Measurements from ENCODE around the genes MARCHF3, C5orf63 and CTXN3.

DNA sequence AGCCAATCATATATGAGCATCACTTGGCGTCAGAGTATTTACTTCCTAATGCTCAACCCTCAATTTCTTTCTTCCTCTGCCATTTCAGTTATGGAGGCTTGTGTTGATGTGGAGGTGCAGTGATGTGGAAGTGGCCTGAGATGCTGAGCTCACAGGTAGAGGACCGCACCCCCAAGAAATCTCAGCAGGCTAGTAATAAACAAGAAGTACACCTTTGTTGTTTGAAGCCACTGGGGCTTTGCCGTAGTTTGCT is 206.3 kb upstream of the ZNF608 start:
- RRBS, 2 experiments, result no CpG with 5 or more reads among the region's 3 CpGs
CAGE:
- cytosol, long polyA minus RNA, result no peak
- cytosol, long polyA plus RNA, result no peak
- long polyA plus RNA, result no peak
- nucleus, long polyA minus RNA, result no peak
- nucleus, long polyA plus RNA, result no peak

DNA sequence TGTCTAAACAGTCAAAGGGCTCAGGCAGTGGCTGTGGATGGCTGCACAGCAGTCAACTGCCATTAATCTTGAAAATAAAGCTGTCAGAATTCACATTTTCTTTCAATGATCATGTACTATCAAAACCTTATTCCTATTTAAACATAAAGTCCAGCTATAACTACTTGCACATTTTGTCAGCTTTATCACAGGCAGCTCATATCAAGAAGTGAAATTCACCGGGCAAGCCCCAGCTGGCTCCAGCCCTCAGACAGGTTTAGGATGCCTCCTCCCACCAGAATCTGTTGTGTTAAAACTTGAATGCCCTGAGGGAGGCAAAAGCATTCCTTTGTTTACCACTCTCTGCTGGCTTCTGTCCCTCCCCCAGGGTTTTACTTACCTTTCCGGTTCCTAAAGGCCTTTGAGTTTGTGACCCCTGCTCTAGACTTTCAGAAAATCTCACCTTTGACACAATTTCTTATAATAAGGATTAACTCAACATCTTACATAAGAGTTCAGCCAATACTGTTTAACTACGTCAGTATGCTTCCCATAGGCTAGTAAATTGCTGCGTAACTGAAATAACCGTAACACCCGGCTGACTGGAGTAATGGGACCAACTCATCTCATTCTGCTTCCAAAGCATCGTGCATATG is 54.8 kb upstream of the GRAMD2B start:
- RRBS, 2 experiments, result no CpG with 5 or more reads among the region's 7 CpGs
CAGE:
- cytosol, long polyA minus RNA, result no peak
- cytosol, long polyA plus RNA, result no peak
- long polyA plus RNA, result no peak
- nucleus, long polyA minus RNA, result no peak
- nucleus, long polyA plus RNA, result no peak

CAGE:
- cytosol, long polyA minus RNA, result no peak
- cytosol, long polyA plus RNA, result no peak
- long polyA plus RNA, result no peak
- nucleus, long polyA minus RNA, result no peak
- nucleus, long polyA plus RNA, result no peak
Measured at GRCh38 chr5:126431386-126431794, 8.2 kb downstream of the GRAMD2B start.

- RRBS, 2 experiments, result no CpG with 5 or more reads among the region's 6 CpGs
CAGE:
- cytosol, long polyA minus RNA, result no peak
- cytosol, long polyA plus RNA, result no peak
- long polyA plus RNA, result no peak
- nucleus, long polyA minus RNA, result no peak
- nucleus, long polyA plus RNA, result no peak
Measured at GRCh38 chr5:126462177-126462572, 39.0 kb downstream of the GRAMD2B start.

- RRBS, 2 experiments, result no CpG with 5 or more reads among the region's 8 CpGs
CAGE:
- cytosol, long polyA minus RNA, result no peak
- cytosol, long polyA plus RNA, result no peak
- long polyA plus RNA, result no peak
- nucleus, long polyA minus RNA, result no peak
- nucleus, long polyA plus RNA, result no peak
Measured at GRCh38 chr5:126503578-126504429, 80.6 kb downstream of the GRAMD2B start.

- RRBS, 2 experiments, result no CpG with 5 or more reads among the region's 8 CpGs
CAGE:
- cytosol, long polyA minus RNA, result no peak
- cytosol, long polyA plus RNA, result no peak
- long polyA plus RNA, result no peak
- nucleus, long polyA minus RNA, result no peak
- nucleus, long polyA plus RNA, result no peak
Measured at GRCh38 chr5:126509335-126509983, 85.6 kb downstream of the ALDH7A1 start.

- RRBS, 2 experiments, result no CpG with 5 or more reads among the region's 8 CpGs
CAGE:
- cytosol, long polyA minus RNA, result no peak
- cytosol, long polyA plus RNA, result no peak
- long polyA plus RNA, result no peak
- nucleus, long polyA minus RNA, result no peak
- nucleus, long polyA plus RNA, result no peak
Measured at GRCh38 chr5:126543677-126544249, 51.3 kb downstream of the ALDH7A1 start.

GRCh38 chr5:126591265-126592134 is 3.5 kb downstream of the ALDH7A1 start:
- RRBS, 2 experiments, result no CpG with 5 or more reads among the region's 7 CpGs
CAGE:
- cytosol, long polyA minus RNA, result no peak
- cytosol, long polyA plus RNA, result no peak
- long polyA plus RNA, result no peak
- nucleus, long polyA minus RNA, result no peak
- nucleus, long polyA plus RNA, result no peak

DNA sequence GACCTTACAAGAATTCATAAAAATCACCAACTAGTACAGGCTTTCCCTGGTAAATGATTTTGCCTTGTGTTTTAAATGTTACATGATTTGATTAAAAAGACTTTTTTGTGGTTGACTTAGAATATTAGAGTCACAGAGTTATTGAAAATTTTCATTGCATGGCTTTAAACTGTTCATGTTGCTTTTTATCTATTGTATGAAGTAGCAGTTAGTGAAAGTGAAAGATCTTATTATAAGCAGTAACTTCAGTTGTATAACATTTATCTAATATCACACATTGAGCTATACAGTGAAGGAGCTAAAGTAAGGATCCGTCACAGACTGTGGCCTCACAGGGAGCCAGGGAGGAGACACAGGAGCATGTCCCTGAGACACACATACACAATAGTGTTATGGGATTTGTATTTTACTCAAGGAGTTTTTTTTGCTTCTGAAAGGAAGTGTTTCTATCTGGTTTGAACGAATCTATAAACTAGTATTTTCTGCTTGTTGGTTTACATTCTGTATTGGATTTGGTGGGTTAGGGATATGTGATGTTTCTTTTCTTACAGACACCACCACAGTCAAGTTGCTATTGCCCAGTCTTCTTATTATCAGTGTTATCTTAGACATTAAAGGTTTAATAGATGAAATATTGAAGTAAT is 34.1 kb downstream of the LMNB1 start:
- RRBS, 2 experiments, result no CpG with 5 or more reads among the region's 2 CpGs
CAGE:
- cytosol, long polyA minus RNA, result no peak
- cytosol, long polyA plus RNA, result no peak
- long polyA plus RNA, result no peak
- nucleus, long polyA minus RNA, result no peak
- nucleus, long polyA plus RNA, result no peak

DNA sequence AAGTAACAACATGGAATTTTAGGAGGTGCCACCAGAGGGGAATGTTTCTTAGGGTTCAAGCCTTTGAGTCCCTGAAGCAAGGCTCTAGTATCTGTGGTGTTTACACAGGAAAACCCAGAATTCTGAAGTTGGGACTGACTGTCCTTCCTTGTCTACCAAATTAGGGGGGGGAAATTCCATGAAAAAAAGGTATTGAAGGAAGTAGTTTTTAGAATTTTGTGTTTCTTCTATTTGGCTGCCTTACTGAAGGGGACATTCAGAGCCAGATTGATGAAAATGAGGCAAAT is 69.5 kb downstream of the LMNB1 start:
CAGE:
- cytosol, long polyA minus RNA, result no peak
- cytosol, long polyA plus RNA, result no peak
- long polyA plus RNA, result no peak
- nucleus, long polyA minus RNA, result no peak
- nucleus, long polyA plus RNA, result no peak

DNA sequence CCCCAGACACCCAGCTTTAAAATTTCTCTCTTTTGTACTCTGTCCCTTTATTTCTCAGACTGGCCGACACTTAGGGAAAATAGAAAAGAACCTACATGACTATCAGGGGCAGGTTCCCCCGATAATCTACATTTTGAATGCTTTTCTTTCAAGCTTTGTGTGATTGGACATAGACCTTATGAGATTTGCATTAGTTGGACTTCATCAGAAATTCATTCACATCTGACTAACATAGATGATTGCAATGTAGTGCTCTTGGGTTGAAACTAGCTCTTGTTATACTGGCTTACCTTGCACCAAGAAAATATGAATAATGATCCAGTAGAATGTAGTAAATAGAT is 119.0 kb downstream of the MARCHF3 start:
- RRBS, 2 experiments, result no CpG with 5 or more reads among the region's 2 CpGs
CAGE:
- cytosol, long polyA minus RNA, result no peak
- cytosol, long polyA plus RNA, result no peak
- long polyA plus RNA, result no peak
- nucleus, long polyA minus RNA, result no peak
- nucleus, long polyA plus RNA, result no peak

GRCh38 chr5:126972010-126973026 is 58.0 kb downstream of the MARCHF3 start:
- RRBS, 2 experiments, result no CpG with 5 or more reads among the region's 6 CpGs
CAGE:
- cytosol, long polyA minus RNA, result no peak
- cytosol, long polyA plus RNA, result no peak
- long polyA plus RNA, result no peak
- nucleus, long polyA minus RNA, result no peak
- nucleus, long polyA plus RNA, result no peak

- RRBS, 2 experiments, result no CpG with 5 or more reads among the region's 3 CpGs
CAGE:
- cytosol, long polyA minus RNA, result no peak
- cytosol, long polyA plus RNA, result no peak
- long polyA plus RNA, result no peak
- nucleus, long polyA minus RNA, result no peak
- nucleus, long polyA plus RNA, result no peak
Measured at GRCh38 chr5:127011805-127012456, 18.4 kb downstream of the MARCHF3 start.

GRCh38 chr5:127029420-127029834 is 931 bp downstream of the MARCHF3 start:
- RRBS, 2 experiments, result no CpG with 5 or more reads among the region's 12 CpGs
CAGE:
- cytosol, long polyA minus RNA, result no peak
- cytosol, long polyA plus RNA, result no peak
- long polyA plus RNA, result no peak
- nucleus, long polyA minus RNA, result no peak
- nucleus, long polyA plus RNA, result no peak

GRCh38 chr5:127030496-127031405 is at the start of gene MARCHF3:
Gene MARCHF3 (minus strand): TSS chr5:127030558.
- RRBS, 2 experiments, result 1 to 3% methylated on average over 18 to 29 of the region's 94 CpGs
CAGE:
- cytosol, long polyA minus RNA, result start-site peak on the minus strand at chr5:127030558-127030576, 37 reads
- cytosol, long polyA plus RNA, result no peak
- long polyA plus RNA, result no peak
- nucleus, long polyA minus RNA, result no peak
- nucleus, long polyA plus RNA, result no peak

- RRBS, 2 experiments, result no CpG with 5 or more reads among the region's 49 CpGs
CAGE:
- cytosol, long polyA minus RNA, result no peak
- cytosol, long polyA plus RNA, result no peak
- long polyA plus RNA, result no peak
- nucleus, long polyA minus RNA, result no peak
- nucleus, long polyA plus RNA, result start-site peak on the minus strand at chr5:127073470-127073482, 436 and 515 reads in 2 replicates
Measured at GRCh38 chr5:127072857-127073664, at the start of gene C5orf63. Gene C5orf63 (minus strand): TSS chr5:127073502.

DNA sequence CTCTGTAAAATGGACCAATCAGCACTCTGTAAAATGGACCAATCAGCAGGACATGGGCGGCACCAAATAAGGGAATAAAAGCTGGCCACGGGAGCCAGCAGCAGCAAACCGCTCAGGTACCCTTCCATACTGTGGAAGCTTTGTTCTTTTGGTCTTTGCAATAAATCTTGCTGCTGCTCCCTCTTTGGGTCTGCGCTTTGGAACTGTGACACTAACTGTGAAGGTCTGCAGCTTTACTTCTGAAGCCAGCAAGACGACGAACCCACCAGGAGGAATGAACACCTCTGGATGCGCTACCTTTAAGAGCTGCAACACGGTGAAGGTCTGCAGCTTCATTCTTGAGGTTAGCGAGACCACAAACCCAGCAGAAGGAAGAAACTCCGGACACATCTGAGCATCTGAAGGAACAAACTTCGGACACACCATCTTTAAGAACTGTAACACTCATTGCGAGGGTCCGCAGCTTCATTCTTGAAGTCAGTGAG is 107.7 kb upstream of the MEGF10 start:
- RRBS, 2 experiments, result no CpG with 5 or more reads among the region's 13 CpGs
CAGE:
- cytosol, long polyA minus RNA, result no peak
- cytosol, long polyA plus RNA, result no peak
- long polyA plus RNA, result no peak
- nucleus, long polyA minus RNA, result no peak
- nucleus, long polyA plus RNA, result no peak

GRCh38 chr5:127648907-127649396 is at the start of gene CTXN3:
Gene CTXN3 (plus strand): TSS chr5:127649082.
- RRBS, 2 experiments, result no CpG with 5 or more reads among the region's 7 CpGs
CAGE:
- cytosol, long polyA minus RNA, result no peak
- cytosol, long polyA plus RNA, result no peak
- long polyA plus RNA, result no peak
- nucleus, long polyA minus RNA, result no peak
- nucleus, long polyA plus RNA, result no peak

GRCh38 chr5:127867313-127867789 is 164.2 kb downstream of the CCDC192 start:
- RRBS, 2 experiments, result no CpG with 5 or more reads among the region's 4 CpGs
CAGE:
- cytosol, long polyA minus RNA, result no peak
- cytosol, long polyA plus RNA, result no peak
- long polyA plus RNA, result no peak
- nucleus, long polyA minus RNA, result no peak
- nucleus, long polyA plus RNA, result no peak

DNA sequence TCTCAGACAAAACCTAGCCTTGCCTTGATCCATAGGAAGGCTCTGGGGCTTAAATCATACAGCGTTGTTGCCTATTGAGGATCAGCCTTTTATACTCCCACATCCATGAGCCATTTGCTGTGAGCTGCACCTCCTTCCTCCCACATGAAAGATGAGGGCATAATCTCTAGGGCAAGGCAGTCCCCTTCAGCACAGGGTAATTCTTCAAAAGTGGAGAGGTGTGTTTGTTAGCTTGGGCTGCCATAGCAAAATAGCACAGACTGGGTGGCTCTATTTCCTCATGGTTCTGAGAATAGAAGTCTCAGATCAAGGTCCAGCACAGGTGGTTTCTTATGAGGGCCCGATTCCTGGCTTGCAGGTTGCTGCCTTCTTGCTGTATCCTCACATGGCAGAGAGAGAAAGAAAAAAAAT is 121.8 kb upstream of the SLC12A2 start:
- RRBS, 2 experiments, result no CpG with 5 or more reads among the region's 2 CpGs
CAGE:
- cytosol, long polyA minus RNA, result no peak
- cytosol, long polyA plus RNA, result no peak
- long polyA plus RNA, result no peak
- nucleus, long polyA minus RNA, result no peak
- nucleus, long polyA plus RNA, result no peak